Calu3 (cell line): ENCODE measurements around the gene IER5L.

DNA sequence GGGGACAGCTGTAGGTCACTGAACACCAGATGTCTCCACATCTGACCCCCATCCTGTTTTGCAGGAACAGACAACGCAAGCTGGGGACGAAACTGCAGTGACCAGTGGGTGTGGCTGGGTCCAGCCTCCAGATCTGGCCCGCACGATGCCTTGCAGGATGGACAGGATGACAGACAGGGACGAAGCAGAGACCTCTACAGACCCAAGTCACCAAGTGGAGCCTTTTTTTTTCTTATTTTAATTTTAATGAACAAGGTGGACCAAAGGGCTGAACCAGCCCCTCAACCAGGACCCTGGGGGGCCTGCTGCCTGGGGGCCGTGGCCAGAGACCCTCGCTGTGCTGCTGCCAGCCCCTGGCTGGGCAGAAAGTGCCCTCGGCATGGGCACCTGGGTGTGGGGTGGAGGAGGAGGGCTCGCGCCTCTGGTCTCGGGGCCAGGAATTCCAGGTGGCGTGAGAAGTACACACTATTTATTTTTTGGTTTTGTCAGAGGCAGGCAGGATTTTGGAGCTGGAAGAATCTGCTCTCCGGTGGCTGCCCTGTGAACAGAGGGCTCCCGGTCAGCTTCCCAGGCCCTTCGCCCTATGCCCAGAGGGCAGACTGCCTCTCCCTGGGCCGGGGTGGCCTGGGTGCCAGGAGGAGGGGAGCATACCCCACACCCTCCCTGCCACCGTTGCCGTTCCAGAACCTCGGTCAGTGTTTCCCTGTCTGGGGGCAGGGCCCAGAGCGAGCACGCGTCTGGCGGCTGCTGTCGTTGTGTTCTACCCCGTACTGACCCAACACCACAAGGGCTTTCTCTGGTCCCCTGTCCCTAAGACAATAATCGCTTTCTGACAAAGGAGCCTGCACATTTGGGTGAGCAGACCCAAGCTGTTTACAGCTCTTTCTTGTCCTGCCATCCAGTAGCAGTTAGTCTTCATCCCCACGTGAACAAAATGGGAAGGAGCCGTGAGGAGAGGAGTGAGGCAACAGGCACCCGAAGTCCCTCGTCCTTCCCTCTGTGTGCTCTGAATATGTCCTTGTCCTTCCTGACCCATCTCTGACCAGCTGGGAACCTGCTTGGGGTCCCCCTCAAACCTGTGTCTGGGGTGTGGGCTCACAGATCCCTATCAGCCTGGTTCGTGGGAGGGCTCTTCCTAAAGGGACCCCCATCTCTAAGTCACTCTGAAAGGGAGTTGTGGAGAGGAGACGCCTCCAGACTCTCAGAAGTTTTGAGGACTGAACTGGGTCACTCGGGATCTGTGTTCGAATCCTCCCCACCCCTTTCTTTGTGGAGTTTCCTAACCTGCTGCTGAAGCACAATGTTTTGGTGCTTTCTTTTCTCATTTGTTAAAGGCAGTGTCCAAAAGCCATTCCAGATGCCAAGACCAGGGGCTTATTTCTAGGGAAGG, 8.5 kb downstream of the DOLPP1 start:
- PRO-cap: no peak

DNA sequence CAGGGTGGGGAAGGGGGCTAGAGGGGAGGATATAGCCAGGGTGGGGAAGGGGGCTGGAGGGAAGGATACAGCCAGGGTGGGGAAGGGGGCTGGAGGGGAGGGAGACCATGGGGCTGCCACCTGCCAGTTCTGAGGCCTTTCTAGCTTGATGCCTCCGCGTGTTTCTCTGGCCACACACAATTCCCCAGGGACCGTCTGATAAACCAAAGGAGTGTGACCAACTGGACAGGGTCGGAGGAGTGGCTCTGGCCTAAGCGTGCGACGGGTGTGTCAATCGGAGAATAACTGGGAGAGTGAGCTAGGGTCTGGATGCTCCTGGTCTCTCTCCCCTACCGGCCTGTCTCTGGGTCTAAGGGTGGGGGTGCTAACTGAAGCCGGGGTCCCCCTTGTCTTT, 734 bp downstream of the CRAT start:
- PRO-cap: no peak

GRCh38 chr9:129139180-129139748, 28.0 kb downstream of the PTPA start:
- PRO-cap: unidirectional peak, plus-strand start at chr9:129139455

- PRO-cap: no peak
Observed at GRCh38 chr9:129149289-129149865, 28.7 kb downstream of the IER5L start.

GRCh38 chr9:129176607-129177384, 1.3 kb downstream of the IER5L start:
- PRO-cap: bidirectional peak, plus-strand start at chr9:129177461, minus-strand start at chr9:129177272

GRCh38 chr9:129177385-129178382, at the start of gene IER5L:
TSS of gene IER5L (minus strand) at chr9:129178261.
- PRO-cap: bidirectional peak, plus-strand start at chr9:129177461, minus-strand start at chr9:129177272; bidirectional peak, plus-strand start at chr9:129178449, minus-strand start at chr9:129178257

DNA sequence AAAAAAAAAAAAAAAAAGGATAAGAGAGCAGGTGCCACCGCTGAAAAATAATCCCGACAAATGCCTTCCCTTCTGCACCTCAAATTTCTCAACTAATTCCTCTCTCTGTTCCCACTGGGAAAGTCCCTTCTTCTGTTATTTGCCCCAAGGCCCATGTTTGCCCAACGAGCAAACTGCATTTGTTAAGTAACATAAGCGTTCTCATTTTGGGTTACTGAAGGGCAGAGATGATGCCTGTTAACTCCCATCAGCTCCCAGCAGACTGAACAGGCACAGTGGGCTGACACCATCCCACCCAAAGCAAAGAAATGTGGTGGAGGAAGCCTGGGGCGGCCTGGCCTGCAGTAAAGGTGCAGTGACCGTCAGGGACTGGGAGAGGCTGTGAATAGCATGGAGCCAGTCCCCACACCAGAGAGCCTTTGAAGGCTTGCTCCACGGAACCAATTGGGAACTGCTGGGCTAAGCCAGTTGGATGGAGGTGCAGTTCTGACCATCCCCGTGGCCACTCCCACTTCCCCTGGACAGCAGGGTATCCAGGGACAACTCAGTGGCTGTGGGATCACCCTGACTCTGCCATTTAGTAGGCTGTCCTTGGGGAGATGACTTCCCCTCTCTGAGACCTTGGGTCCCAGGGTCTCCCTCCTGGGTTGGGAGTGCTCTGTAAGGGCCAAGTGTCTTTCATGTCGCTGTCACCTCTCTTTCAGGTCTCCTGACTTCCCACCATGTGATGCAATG, 149.7 kb upstream of the IER5L start:
- PRO-cap: no peak

GRCh38 chr9:129382378-129382938, 204.4 kb upstream of the IER5L start:
- PRO-cap: no peak

DNA sequence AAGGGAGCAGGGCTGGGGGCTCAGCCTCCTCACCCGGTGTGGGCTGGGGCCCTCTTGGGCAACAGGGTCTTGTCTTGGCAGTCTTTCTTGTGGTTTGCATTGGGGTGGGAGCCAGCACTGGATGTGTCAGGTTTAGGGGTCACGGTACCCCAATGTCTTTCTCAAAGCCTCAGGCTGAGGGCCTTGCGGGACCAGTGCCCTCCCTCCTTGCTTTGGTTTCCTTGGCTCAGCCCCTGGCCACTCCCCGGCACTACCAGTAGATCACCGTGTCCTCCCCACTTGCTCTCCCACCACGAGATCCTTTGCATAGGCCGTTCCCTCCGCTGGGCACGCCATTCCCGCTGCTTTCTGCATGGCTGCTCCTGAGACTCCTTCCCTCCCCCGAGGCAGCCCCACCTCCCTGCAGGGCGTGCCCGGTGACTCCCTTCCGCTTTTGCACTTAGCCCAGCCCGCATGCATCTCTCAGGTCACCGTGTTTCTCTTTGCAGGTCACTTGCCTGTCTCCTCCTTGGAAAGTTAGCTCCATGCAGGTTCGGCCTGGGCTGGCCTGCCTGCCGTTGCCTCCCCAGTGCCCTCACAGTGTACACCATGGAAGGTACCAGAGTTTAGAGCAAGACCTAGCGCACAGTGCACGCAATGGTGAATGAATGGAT, 214.6 kb downstream of the C9orf50 start:
- PRO-cap: unidirectional peak, minus-strand start at position 383 of the sequence

GRCh38 chr9:129432683-129433304, 188.1 kb downstream of the C9orf50 start:
- PRO-cap: no peak

- PRO-cap: no peak
Observed at GRCh38 chr9:129447068-129447728, 173.7 kb downstream of the C9orf50 start.

- PRO-cap: no peak
Observed at GRCh38 chr9:129464819-129465556, 155.9 kb downstream of the C9orf50 start.

DNA sequence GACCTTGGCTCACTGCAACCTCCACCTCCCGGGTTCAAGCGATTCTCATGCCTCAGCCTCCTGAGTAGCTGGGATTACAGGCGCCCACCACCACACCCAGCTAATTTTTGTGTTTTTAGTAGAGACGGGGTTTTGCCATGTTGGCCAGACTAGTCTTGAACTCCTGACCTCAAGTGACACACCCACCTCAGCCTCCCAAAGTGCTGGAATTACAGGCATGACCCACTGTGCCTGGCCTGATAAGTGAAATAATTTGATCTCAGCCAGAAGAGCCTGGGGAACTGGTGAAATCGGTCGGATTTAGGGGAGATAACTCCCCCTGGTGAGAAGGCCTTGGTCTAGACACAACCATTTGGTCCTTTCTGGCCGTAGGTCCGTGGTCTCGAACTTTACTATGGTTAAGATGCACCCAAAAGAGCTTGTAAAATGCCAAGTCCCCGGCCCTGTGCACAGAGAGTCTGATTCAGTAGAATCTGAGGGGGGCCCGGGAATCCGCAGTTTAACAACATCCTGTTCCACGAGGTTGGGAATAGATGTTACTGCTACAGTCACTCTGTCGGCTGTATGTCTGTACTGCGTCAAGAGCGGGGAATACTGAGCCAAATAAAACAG, 140.8 kb downstream of the C9orf50 start:
- PRO-cap: no peak

DNA sequence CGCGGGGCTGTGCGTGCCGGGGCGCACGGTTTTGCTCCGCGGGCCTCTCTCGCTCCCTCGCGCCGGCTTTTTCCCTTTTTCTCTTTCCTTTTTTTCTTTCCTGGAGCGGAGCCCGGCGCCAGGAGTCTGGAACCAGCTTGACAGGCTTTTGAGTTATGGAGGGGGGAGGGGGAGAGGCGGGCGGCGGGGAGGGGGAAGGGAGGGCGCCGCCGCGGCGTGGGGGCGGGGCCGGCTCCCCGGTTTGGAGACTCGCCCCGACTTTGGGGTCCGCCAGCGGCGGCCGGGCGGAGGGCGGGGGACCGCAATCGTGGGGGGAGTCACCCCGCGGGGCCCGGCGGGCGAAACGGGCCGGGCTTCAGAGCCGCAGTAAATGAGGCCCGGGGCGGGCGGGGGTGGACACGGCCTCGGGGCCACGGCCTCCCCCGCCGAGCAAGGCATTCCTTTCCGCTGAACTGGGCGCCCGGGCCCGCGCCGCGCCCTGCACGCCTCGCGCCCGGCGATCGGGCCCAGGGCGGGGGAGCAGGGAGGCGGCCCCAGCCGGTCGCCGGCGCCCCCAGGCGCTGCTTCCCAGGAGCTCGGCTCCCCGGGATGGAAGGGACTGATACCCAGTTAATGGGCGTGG, 138.3 kb downstream of the C9orf50 start:
- PRO-cap: bidirectional peak, plus-strand start at position 499 of the sequence, minus-strand start at position 72 of the sequence

DNA sequence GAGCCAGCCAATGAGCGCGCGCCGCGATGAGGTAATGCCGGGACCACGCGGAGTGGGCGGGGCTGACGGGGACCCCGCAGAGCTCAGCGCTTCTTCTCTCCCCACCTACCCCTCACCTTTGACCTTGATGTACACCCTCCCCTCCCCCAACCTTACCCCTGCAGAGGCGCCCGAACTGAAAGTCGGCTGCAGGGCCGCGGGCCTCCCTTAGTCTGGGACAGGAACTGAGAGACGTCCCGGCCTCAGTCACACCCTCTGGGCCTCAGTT, 124.9 kb downstream of the C9orf50 start:
- PRO-cap: bidirectional peak, plus-strand start at position 191 of the sequence, minus-strand start outside the sequence

DNA sequence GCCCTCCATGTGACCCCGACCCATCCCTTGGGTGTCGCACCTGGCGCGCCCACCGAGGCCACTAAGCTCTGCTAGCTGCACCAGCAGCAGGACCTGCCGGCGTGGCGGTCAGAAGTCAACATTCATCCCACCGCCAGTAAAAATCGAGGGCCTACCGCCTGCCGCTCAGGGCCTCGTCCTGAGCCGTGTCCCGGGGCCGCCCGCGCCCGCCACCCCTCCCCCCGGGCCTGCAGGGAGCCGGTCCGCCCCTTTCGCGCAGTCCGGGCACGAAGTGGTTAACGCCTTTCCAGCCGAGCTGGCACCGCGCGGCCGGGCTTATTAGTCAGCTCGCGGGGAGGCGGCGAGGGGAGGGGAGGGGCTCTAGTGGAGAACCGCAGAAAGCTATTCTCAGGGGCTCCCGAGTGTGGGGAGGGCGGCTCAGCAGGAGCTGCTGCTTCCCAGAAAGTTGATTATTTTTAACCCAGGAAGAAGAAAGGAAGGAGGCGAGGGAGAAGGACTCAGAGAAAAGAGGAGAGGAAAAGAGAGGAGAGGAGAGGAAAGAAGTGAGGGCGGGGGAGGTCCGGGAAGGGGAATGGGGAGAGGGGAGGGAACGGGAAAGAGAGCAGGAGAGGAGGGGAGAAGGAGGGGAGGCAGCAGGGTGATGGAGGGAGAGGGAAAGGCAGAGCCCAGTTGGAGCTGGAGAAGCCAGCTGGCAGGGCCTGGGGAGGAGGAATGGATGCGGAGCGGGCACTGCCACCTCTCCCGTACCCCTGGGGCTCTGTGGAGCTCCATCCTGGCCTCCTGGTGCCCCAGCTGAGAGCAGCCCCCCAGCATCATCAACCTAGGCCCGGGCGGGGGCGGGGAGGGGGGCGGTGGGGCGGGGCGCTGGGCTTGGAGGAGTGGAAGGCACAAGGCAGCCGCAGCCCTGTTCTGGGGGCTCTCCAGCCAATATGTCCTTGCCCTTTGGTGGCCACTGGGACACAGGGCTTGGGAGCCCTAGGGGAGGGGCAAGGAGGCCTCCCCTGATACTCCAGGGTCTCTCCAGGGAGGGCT, 124.1 kb downstream of the C9orf50 start:
- PRO-cap: bidirectional peak, plus-strand start at position 384 of the sequence, minus-strand start at position 217 of the sequence; bidirectional peak, plus-strand start outside the sequence, minus-strand start at position 784 of the sequence

- PRO-cap: no peak
Observed at GRCh38 chr9:129503108-129503634, 117.7 kb downstream of the C9orf50 start.

DNA sequence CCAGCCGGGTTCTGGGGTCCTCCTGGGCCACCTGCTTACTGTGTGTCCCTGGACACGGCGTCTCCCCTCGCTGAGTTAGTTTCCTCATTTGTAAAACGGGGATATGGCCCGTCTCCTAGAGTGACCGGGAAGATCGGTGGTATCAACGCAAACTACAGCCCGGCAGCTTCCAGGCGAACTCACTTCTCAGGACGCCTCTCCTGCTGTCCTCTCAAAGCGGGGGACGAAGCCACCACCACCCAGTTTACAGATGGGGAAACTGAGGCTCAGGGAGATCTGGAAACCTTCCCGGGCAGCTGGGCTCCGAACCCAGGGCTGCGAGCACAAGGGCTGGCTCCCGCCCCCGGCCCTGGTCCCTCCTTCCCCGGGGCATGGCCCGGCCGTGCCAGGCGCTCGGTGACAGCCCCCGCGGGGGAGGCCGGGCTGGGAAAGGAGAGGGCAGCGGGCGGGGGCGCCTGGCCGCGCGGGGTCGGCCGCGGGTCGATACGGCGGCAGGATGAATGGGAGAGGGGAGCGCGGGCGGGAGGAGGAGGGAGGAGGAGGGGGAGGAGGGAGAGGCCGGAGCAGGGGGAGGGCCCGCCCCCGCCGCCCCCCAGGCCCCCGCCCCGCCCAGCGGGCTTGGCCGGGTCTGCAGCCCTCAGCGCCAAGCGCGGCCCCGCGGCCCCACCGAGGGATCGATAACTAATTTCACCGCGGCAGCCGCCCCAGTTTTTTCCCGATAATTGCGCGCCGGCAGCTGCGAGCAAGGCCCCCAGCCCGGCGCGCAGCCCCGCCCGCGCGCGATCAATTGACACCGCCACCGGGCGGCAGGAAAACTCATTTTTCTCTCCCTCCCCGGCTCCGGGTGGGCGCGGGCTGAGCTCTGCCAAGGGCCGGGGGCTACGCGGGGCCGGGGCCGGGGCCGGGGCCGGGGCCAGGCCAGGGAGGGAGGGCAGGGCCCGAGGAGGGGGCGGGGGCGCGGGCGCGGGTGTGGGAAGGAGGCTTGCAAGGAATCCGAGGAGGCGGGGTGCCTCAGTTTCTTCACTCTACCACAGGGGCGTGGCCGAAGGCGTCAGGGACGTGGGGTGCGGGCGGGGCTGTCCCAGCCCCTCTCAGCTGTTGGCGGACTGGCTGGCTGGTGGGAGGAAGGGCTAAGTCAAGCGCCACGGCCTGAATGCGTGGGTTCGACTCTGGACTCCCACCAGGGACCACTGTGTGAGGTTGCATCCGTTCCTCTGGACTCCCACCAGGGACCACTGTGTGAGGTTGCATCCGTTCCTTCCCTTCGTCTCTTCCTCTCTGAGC, 52.1 kb downstream of the C9orf50 start:
- PRO-cap: bidirectional peak, plus-strand start at position 399 of the sequence, minus-strand start at position 325 of the sequence; bidirectional peak, plus-strand start at position 819 of the sequence, minus-strand start at position 679 of the sequence

GRCh38 chr9:129571211-129571951, 49.5 kb downstream of the C9orf50 start:
- PRO-cap: no peak

- PRO-cap: bidirectional peak, plus-strand start at chr9:129610311, minus-strand start at chr9:129610167; bidirectional peak, plus-strand start at chr9:129610778, minus-strand start at chr9:129610634
Observed at GRCh38 chr9:129610265-129611044, 10.4 kb downstream of the C9orf50 start.